H7 (cell line): ENCODE results near the genes MCF2L2 and CAMK2N2.

DNA sequence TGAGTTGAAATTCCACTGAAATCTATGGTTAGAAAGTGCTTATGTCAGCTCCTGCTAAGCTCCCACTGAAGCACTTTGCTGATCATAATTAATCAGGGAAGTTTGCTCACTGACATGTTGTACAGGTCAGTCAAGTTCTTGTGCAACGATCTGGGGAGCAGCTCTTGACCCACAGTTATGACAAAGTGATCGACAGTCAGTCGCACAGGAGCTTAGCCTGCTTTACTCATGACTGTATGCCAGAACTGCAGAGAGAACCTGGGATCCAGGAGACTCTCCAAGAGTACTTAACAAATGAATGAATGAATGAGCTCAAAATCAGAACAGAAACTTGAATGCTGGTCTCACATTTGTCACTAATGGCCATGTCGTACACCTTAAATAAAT lies 453.6 kb downstream of the SOX2 start:
- RAMPAGE, long total RNA, result no peak

GRCh38 chr3:182498670-182498925 lies 294.7 kb upstream of the ATP11B start:
- RAMPAGE, long total RNA, result no peak

GRCh38 chr3:182642538-182643013 lies 150.7 kb upstream of the ATP11B start:
- RAMPAGE, long total RNA, result no peak

GRCh38 chr3:182820035-182820850 lies 26.9 kb downstream of the ATP11B start:
- RAMPAGE, long total RNA, result no peak

DNA sequence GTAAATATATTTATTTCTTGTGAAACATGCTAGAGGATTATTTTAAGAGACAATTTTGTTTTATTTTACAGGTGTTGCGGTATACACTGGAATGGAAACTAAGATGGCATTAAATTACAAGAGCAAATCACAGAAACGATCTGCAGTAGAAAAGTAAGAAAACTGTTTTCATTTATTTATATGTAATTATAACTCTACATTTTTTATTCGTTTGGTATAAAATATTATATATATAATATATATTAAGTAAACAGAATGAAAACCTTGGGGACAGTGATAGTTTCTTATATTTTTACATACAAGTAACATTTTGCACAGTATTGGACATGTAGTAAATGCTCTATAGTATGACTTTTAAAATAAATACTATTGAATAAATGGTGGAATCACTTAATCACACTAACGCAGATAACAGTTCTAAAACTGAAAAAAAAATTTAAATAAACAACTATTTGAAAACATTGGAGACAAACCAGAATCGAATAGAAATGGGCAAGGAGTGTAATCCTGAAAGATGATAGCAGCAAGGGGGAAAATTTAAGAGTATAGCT lies 55.2 kb downstream of the ATP11B start:
- RAMPAGE, long total RNA, result no peak

DNA sequence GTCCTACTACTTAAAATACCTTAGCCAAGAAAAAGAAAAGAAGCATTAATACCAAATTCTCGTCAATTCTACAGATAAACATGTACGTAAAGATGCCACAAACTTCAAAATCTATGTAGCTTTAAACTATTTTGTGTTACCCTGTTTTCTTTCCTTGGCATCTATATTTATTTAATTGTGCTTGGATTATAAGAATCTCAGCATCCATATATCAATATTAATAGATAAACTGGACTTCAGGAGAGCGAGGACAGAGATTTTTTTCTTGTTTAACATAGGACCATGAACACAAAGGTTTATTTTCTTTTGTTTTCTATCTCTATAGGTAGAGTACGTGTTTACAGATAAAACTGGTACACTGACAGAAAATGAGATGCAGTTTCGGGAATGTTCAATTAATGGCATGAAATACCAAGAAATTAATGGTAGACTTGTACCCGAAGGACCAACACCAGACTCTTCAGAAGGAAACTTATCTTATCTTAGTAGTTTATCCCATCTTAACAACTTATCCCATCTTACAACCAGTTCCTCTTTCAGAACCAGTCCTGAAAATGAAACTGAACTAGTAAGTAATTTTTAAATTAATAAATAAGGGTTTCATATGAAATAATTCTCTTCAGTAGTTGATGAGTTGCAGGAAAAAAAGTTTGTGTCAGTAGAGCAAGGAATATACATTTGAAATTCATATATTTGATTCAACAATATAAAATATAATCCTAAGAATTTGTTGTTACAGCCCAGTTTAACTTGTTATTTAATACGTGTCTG lies 72.0 kb downstream of the ATP11B start:
- RAMPAGE, long total RNA, result no peak

- RAMPAGE, long total RNA, result no peak
These were observed 78.9 kb downstream of the ATP11B start for GRCh38 chr3:182872115-182872655.

DNA sequence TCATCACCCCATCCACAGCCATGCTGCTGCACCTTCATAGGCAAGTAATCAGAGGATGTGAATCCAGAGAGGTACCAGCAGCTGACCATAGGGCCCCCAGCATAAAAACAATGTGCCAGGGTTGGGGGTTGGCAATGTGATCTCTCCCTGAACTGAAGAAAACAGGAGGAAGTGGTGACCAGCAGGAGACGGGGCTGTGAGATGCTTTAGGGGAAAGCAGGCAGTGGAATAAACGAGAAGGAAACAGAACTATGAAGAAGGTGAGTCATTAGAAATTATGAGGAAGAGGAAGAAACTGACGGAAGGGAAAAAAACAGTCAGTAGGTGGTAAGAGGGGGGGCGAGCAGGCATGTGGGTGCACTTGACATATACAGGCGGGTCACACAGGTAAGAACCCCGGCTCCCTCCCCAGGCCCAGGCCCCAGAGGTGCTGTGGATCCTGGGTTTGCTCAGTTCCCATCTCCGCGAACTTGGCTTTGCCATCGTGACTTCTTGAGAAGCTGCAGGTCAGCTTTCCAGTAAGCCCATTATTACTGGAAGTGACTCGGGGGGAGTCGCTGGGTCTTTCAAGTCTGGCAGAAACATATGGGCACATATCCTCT lies 42.1 kb upstream of the B3GNT5 start:
- RAMPAGE, long total RNA, result no peak

DNA sequence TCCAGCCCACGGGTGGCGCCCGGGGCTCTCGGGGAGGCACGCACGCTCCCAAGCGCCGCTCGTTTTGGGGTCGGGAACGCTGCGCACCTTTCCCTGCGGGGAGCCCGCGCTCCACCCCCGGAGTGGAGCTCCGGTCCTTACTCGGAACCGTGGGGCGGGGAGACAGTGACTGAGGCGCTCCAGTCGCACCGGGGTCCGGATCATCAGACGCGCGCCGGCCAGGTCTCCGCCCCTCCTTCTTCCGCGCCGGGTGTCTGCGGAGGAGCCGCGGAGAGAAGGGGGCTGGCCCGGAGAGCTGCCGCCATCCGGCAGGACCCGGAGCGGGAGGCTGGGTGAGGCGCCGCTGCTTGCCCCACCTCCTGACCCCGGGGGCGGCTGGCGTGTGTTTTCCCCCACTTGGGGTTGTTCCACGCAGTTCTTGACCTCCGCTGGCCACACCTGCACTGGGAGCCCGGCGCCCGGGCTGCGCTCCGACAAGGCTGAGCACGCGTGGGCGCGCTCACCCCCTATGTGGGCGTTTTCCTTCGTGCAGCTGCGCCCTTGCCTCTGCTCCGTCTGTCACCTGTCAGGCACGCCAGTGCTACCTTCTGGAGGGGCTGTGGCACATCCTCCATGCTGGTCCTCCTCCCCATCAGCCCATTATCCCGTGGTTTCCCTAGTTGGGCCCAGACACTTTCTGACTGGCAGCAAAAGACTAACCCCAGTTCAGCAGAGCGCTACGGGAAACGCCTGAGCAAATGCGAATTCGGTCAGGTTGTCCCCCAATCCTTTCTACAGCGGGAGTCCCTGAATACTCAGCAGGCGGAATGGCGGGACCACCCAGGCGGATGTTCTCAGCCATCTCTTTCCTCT lies at the start of gene MCF2L2:
MCF2L2 (minus strand) TSS at position 171 of the 852 bp plus-strand sequence.
- RAMPAGE, long total RNA, result no peak

DNA sequence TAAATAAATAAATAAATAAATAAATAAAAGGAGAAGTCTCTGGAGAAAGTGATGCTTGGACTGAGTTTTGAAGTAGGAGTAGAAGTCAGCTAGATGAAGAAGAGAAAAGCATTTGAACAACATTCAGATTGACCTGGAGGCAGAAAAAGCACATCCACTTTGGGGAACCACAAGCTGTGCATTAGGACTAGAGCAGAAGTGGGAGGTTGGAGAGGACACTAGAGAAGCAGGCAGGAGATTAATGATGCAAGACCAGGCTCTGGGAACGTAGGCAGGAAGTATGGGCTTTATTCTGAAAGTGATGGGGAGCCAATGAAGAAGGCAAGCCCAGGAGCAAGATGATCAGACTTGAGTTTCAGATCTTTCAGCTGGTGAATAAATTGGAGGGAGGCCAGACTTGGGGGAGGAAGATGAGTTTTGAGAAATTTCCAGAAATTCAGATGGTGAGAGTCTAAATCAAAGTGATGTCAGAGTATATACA lies 48.6 kb downstream of the KLHL6 start:
- RAMPAGE, long total RNA, result no peak

- RAMPAGE, long total RNA, result no peak
These were observed 14.7 kb downstream of the KLHL6 start for GRCh38 chr3:183540821-183541116.

DNA sequence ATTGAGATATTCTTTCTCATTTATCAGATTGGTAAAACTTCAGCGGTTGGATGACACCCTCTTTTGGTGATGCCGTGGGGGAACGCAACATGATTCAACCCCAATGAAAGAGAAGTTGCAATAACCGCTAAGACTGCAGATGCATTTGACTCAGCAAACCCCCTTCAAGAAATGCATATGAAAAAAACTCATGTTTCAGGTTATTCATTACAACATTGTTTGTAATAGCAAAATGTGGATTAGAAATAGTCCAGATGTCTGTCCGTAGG lies 3.5 kb downstream of the KLHL6 start:
- RAMPAGE, long total RNA, result no peak

DNA sequence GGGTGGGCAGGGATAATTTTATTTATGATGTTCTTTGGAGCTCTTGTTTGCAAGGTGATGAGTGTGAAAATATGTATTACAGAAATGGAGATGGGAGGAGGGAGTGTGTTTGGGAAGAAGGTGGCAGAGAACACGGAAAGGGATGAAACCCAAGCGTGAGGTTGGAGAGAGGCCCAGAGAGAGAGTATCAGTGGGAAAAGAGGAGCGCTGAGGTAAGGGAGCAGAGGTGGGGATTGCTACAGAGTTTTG lies 5.6 kb upstream of the KLHL24 start:
- RAMPAGE, long total RNA, result no peak

DNA sequence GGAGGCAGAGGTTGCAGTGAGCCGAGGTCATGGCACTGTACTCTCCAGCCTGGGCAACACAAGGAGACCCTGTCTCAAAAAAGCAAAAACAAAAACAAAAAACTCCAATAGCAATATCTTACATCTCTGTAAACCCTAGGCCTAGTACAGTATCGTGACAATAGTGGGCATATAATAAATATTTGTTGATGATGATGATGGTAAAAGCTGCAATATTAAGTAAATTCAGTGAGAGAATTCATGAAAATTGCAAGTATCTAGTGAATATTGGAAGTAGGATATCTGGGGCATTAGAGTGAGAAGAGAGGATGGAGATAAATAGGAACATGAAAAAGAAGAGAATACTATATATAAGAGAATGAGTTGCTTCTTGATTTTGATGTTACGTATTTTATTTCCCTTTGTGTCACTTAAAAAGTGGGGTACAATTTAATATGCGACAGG lies 12.5 kb downstream of the KLHL24 start:
- RAMPAGE, long total RNA, result no peak

GRCh38 chr3:183650804-183651400 lies 15.5 kb downstream of the KLHL24 start:
- RAMPAGE, long total RNA, result no peak

DNA sequence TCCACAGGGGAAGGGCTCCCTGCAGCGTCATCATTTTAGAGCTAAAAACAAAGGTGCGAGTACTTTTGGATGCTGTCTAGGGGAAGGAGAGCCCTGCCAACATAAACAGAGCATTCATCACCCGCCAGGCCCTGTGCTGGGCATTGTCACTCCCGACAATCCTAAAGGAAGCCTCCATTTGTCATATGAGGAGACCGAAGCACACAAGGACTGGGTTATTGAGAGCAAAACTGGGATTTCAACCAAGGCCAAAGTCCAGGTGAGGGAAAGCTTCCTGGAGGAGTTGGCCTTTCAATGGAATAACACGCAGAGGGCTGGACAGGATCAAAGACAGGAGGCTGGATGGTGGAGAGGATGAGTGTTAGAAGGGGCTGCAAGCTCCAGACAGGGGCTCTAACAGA lies 8.1 kb upstream of the PARL start:
- RAMPAGE, long total RNA, result no peak

DNA sequence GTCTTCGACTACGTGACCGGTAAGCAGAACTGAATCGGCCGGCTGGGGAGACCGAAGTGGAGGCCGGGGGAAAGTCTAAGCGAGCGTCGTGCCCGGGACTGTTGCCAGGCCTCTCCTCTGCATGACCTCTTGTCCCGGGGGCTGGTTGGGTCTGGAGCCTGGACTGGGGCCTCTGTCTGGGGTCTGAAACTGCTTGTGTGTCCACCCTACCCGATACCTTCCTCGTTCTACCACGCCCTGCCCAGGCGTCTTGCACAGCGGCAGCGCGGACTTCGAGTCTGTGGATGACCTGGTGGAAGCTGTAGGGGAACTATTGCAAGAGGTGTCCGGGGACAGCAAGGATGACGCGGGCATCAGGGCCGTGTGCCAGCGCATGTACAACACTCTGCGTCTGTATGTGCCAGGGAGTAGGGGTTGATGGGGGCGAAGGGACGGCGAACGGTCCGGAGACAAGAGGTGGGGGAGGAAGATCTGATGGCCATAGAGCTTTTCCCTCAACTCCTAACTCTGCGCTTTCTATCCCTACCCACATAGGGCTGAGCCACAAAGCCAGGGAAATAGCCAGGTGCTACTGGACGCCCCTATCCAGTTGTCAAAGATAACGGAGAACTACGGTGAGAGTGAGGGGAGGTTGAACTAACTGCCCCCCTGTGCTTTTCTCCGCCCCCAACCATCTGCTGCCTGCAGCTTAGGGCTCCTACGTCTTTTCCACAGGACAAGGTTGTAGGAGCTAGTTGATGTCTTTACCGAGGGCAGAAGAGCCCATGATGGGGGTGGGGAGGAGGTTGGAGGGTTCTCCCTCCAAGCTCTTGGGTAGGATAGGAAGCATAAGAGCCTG lies 482 bp downstream of the ABCF3 start:
- RAMPAGE, long total RNA, result no peak

DNA sequence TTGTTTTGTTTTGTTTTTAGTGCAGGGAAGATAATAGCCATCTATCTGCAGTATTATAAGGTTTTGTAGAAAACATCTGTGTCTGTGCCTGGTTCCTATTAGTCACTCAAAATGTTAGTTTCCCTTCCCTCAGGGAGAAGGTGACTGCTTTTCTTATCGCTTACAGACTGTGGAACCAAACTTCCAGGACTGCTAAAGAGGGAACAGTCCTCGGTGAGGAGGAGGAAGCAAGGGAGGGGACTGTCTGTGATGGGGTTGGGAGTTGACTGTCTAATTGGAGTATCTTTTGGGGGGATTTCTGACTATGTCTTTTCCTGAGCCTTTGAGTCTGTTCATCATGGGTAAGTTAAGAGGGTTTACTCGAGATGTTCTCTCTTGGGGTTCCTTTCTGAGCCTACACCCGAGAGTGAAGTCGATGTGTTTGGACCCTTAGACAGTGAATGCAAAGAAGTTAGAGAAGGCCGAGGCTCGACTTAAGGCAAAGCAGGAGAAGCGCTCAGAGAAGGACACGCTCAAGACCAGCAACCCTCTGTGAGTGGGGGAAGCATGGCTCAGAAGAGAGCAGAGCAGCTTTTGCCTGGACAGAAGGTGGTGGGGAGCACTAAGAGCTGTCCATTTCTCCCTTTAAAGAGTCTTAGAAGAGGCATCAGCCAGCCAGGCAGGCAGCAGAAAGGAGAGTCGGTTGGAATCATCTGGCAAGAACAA lies 1.4 kb downstream of the ABCF3 start:
- RAMPAGE, long total RNA, result no peak

DNA sequence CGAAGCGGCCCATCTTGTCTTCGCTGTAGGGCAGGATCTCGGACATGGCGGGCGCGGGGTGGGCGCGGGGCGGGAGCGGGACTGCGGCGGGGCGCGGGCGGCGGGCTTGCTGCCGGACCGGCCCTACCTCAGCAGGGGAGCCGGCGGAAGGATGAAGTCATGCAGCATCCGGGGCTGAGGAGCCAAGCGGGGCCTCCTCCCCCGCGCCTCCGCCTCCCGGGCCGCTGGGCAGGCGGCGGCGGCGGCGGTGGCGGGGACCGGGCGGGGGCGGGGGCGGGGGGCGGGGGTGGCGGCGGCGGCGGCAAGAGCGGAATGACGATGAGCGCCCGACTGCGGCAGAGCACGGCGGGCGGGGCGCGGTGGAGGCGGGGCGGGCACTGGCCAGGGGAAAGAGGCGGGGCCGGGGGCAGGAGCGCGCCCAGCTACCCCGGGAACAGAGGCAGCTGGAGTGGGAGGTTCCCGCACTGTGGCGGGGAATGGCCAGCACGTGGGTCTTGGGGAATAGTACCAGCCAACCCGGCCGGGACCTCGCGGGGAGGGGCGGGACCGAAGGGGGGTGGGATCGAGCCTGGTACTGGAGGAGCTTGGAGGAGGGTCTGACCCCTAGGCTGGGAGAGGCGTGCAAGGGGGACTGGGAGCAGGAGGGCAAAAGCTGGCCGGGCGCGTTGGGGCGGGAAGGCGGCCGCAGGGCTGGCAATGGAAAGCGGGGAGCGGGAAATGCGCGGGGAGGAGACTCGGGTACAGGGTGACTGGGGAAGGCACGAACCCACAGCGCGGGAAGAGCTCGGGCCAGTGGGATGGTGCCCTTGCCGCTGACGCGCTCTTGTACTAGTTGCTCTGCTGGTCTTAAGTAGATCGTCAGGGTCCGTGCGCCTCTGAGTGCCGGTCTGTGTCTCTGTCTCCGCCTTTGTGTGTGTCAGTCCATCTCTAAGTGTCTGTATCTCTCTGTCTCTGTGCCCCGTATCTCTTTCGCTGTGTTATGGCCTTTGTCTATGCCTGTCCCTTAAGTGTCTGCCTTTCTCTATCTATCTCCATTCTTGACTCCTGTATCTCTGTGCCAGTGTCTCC lies at the start of gene CAMK2N2:
CAMK2N2 (minus strand) TSS at position 314 of the 1,068 bp plus-strand sequence.
- RAMPAGE, long total RNA, result no peak

- RAMPAGE, long total RNA, result no peak
These were observed 10.4 kb downstream of the EIF4G1 start for GRCh38 chr3:184324582-184325419.